ENCODE data around the genes AMPH and INHBA.

GRCh38 chr7:36272592-36273743 lies 94.1 kb downstream of the MATCAP2 start:
- PRO-cap = no peak
- RAMPAGE, long total RNA = no peak

- PRO-cap = no peak
- RAMPAGE, long total RNA = no peak
Measured at GRCh38 chr7:36494855-36495226, 105.2 kb downstream of the ANLN start.

- PRO-cap = unidirectional peak, minus-strand start at chr7:36661292
- RAMPAGE, long total RNA = no peak
Measured at GRCh38 chr7:36661199-36661933, 62.9 kb downstream of the AOAH start.

GRCh38 chr7:36780722-36781526 lies 56.6 kb upstream of the AOAH start:
- PRO-cap = no peak
- RAMPAGE, long total RNA = no peak

DNA sequence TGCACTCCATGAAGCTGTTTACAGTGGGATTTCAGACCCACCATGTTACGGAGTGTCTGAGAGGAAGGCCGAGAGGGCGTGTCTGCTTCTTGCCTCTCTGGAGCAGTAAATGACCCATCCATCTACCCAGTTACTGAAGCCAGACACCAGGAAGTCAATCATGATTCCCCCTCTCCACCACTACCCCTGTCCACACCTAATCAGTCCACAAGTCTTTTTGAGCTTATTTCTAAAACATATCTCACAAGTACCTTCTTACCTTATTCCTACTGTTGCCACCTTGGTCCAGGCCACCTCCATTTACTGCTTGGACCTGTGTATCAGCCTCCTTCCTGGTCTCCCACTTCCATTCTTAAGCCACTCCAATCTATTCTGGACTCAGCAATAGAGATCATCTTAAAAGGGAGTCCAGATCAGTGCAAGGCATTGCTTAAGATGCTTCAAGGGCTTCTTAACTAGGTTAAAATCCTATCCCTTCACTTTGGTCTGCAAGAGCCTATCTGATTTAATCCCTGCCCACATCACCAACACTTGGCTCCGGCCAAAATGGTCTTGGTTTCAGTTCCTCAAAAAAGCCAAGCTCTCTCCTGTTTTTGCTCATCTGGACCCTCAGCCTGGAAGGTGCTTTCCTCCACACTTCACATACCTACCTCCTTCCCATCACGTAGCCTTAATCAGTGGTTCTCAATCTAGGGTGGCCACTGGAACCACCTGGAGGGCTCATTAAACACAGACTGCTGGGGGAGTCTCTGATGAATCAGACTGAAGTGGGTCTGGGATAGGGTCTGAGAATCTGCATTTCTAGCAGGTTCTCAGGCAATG lies 226.7 kb upstream of the AOAH start:
- PRO-cap = no peak
- RAMPAGE, long total RNA = no peak

DNA sequence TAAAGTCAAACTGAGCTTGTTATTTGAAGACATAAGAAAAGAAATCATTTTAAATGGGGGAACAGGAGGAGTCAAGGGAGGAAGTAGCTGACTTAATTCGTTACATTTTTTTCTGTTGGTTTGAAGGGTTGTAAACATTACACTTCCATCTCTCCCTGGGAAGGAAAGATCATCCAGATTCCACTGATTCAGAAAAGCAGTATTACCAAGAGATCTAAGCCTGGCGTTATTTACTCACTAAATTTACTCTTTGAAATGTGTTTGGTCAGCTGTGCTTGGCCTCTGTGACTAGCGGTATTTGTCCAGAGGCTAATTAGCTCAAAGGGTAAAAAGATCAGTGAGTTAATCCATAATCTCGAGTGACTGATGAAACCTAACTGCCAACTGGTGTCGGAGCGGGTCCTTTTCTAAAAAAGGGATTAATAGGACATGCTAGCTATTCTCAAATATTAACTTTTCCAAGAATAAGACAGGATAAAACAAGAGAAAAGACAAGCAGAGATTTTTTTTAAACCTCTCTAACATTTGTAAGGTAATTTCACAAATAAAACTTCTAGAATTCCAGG lies 247.2 kb upstream of the AOAH start:
- PRO-cap = no peak
- RAMPAGE, long total RNA = no peak

- PRO-cap = unidirectional peak, minus-strand start at chr7:37353640
- RAMPAGE, long total RNA = no peak
Measured at GRCh38 chr7:37353465-37354343, 95.0 kb downstream of the ELMO1 start.

DNA sequence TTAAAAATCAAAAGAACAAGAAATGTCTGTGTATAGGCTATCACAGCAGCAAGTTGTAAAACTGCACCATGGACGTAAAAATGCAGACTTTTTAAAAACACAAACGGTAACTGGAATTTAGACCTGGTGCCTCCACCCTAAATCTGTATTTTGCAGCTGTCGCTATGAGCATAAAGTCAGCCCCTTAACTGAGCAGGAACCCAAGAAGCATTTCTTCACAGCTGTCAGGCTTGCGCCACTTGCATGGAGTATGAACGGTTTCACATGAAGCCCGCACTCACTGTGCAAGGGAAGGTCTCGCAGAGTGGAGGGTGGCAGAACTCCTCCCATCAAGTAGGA lies 58.6 kb downstream of the ELMO1 start:
- PRO-cap = no peak
- RAMPAGE, long total RNA = no peak

- PRO-cap = no peak
- RAMPAGE, long total RNA = no peak
Measured at GRCh38 chr7:38220498-38220796, 42.4 kb downstream of the STARD3NL start.

DNA sequence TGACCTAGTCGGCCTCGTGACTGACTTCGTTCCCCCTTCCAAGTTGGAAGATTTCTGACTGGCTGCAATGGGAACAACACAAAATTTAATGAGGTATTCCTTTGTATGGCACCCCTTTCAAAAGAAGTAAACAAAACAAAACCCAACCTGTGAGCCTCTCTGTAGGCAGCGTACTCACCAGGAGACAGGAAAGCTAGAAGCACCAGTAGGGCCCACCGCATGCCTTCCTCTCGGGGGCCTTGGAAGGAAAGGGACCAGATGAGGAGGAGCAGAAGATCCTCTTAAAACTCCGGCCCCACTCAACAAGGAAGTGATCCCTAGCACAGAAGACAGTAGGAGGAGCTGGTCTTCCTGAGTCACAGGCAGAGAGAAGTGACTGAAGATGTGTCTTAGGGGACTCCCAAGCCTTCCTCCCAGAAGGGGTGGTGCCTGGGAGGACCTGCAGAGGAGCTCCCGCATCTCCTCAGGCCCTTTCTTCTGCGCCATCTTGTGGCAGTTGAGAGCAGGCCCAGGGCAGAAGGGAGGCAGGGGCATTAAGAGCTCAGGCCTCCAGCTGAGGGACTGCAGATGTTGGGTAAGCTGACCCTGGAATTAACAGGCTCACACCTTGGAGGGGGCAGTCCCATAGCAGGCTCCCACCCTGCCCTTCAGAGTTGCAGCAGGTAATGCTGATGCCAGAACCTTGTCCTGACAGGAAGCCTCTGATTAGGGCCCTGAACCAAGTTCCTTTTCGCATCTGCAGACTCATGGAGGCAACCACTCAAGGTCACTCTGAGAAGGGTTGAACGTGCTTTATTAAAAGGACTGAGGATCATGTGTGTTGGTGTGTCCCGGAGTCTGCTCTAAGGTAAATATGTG lies 171.8 kb downstream of the STARD3NL start:
- PRO-cap = no peak
- RAMPAGE, long total RNA = no peak

- PRO-cap = no peak
- RAMPAGE, long total RNA = no peak
Measured at GRCh38 chr7:38630708-38631868, at the start of gene AMPH. Gene AMPH (minus strand): TSS chr7:38631373.

- PRO-cap = no peak
- RAMPAGE, long total RNA = no peak
Measured at GRCh38 chr7:39406303-39406778, 159.9 kb upstream of the YAE1 start.

GRCh38 chr7:39624286-39624434 lies 788 bp downstream of the RALA start:
- PRO-cap = no peak
- RAMPAGE, long total RNA = no peak

- PRO-cap = no peak
- RAMPAGE, long total RNA = no peak
Measured at GRCh38 chr7:39948116-39948959, 1.7 kb upstream of the CDK13 start.

DNA sequence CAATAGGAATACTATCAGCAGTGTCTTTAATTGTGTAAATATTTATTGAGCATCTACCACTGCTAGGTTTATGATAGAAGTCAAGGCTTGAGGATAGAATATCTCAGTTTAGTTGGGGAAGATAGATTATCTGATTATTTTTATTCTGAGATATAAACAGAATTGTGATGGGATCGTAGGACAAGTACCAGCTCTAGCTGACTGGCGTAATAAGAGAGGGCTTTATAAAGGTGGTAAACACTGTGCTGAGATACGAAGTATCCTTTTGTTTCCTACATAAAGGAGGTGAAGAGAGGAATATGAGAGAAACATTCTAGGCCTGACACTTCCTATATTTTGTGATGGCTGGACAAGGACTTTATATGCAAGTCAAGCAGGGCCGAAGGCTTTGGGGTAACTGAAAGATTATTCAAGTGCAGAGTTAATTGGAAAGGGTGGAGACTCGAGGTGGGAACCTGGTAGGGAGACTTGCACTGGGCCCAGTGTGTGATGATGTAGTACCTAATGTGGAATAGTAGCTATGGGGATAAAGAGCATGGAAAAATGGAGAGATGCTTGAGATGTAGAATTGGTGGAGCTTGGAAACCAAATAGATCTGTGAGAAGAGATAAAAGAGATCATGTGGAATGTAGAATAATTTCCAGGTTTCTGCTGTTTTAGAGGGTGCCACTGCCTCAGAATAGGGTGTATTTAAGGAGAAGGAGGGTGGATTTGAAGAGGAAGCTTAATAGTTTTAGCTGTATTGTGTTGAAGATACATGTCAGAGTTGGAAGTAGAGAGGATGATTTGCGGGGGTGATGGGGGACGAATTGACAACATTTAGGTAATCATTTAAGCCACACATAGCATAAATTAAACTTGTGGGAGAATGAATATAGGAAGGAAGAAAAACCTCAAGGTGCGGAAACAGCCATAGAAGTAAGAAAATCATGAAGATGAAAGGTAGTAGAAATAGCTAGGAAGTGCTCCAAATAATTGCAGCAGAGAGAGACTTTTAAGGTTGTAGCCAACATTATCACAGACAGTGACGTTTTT lies 27.6 kb downstream of the CDK13 start:
- PRO-cap = no peak
- RAMPAGE, long total RNA = no peak

- PRO-cap = no peak
- RAMPAGE, long total RNA = no peak
Measured at GRCh38 chr7:40897781-40898235, 763.0 kb downstream of the SUGCT start.

GRCh38 chr7:41702910-41703383 lies at the start of gene INHBA:
Gene INHBA (minus strand): TSS chr7:41703090.
- PRO-cap = bidirectional peak, plus-strand start at chr7:41703268, minus-strand start at chr7:41703088
- RAMPAGE, long total RNA = no peak

GRCh38 chr7:41835296-41835662 lies 132.4 kb upstream of the INHBA start:
- PRO-cap = unidirectional peak, minus-strand start at chr7:41835456
- RAMPAGE, long total RNA = no peak

- PRO-cap = no peak
- RAMPAGE, long total RNA = no peak
Measured at GRCh38 chr7:41942407-41942803, 239.5 kb upstream of the INHBA start.

GRCh38 chr7:42493333-42494073 lies 256.5 kb upstream of the GLI3 start:
- PRO-cap = bidirectional peak, plus-strand start at chr7:42493809, minus-strand start at chr7:42493625
- RAMPAGE, long total RNA = no peak